Breast epithelium (tissue), 2 donors: ENCODE measurements around a stretch of chr13.

DNA sequence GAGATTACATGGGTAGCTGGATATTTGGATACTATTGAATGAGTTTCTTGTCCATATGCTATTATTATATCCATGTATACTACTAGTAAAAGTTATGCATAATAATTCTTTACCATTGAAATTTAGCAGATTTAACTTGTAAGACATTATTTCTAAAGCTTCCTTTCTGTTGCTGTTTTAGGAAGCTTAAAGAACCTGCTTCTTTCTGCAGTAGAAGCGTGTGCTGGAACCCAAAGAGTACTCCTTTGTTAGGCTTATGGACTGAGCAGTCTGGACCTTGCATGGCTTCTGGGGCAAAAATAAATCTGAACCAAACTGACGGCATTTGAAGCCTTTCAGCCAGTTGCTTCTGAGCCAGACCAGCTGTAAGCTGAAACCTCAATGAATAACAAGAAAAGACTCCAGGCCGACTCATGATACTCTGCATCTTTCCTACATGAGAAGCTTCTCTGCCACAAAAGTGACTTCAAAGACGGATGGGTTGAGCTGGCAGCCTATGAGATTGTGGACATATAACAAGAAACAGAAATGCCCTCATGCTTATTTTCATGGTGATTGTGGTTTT, 103.1 kb downstream of the TNFRSF19 start:
- PRO-cap: no peak
- RAMPAGE, long total RNA, 2 experiments: no peak in any of the 2 experiments

DNA sequence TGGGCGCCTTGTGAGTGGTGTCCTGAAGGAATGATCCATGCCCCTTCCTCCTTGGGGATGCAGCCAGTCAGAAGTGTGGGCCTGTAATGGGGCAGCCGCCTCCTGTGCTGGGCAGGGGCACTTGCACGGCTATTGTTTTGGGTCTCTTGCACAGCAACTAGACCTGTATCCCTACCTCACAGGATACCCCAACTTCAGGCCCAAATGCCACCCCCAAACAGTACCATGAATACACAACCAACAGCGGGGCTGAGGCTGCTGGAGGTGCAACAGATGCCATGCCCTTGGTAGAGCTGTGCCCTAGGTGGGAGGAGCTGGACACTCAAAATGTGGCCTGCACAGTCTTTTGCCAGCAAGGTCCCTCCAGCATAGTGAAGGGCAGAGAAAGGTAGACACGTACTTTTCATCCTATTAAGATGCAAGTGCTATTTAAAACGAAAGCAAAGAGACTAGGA, 126.6 kb downstream of the MIPEP start:
- PRO-cap: no peak
- RAMPAGE, long total RNA, 2 experiments: no peak in any of the 2 experiments

DNA sequence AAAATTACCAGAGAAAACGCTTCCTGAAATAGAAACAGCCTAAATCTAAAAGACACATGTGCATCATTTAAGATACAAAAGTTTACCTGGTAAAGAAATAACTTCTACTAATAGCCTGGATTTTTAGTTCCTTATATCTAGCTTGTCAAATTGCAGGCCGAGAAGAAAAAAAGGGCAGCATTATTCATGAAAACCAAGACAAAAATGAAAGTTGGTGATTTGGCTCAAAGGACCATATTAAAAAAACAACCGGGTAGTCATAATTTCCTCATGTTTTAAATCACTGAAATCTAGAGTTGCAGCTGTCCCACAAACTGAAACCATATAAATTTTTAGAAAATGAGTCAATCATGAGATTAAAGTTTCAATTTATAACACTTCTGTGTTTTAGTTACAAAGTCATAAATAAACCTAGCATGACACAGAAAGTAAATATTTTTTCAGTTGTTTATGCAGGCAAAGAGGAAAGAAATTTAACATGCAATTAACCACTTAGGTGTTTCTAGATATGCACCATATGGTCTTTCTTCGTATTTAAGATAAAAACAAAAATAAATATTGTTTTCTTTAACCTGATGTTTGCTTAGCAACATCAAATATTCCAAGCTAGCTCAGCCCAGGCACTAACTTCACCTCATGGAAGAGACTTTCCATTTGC, 94.6 kb downstream of the MIPEP start:
- PRO-cap: no peak
- RAMPAGE, long total RNA, 2 experiments: no peak in any of the 2 experiments

DNA sequence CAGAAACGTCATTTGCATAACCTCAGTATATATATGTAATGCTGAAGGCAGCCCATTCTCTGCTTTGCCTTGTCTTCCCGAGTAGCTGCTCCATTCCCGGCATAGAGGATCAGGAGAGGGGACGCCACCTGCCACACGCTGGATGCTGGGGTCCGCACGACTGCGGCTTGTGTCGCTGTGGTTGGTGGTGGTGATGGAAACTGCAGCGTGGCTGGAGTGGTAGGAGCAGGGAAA, 65.1 kb upstream of the MIPEP start:
- PRO-cap: no peak
- RAMPAGE, long total RNA, 2 experiments: no peak in any of the 2 experiments

DNA sequence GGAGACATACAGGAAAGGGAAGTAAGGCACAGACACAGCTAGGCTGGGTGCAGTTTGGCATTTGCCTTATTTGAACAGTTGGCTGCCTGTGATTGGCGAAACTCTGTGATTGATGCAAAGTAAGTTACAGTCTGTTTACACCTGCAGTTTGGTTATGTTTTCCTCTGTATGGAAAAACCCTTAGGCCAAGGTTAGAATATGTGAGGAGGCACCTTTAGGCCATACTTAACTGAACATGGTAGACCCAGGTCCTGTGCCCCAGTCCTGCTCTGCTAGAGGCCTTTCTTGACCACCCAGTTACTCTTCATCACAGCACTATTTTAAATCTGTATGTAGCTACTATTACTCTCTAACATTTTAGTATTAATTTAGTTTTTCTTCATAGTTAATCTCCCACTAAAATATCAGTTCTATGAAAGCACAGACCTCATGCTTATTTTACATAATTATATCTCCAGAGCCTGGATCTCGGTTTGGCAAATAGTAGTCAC, 85.6 kb upstream of the SPATA13 start:
- PRO-cap: no peak
- RAMPAGE, long total RNA, 2 experiments: no peak in any of the 2 experiments

DNA sequence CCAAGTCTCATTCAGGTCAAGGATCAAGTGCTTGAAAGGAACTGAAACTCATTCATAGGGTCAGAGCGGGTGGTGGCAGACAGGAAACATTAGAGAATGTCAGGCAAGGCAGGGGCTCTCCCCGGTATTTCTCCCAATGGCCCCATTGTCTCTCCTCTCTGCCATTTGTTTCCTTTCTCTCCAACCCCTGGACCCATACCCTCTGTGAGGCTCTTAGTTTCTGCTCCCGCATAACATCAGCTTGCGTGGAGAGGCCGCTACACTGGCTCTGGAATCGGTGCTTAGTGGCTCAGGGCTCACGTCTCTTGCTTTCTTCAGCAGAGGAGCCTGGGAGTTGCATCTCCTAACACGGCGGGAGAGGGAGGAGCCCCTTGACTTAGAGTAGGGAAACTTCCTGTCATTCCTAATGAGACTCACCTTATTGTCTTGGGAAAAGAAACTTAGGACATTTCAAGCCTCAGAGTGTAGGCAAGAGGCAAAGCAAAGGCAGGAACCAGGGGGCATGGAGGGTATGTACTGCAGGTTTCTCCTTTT, 35.5 kb upstream of the SPATA13 start:
- PRO-cap: no peak
- RAMPAGE, long total RNA, 2 experiments: no peak in any of the 2 experiments

DNA sequence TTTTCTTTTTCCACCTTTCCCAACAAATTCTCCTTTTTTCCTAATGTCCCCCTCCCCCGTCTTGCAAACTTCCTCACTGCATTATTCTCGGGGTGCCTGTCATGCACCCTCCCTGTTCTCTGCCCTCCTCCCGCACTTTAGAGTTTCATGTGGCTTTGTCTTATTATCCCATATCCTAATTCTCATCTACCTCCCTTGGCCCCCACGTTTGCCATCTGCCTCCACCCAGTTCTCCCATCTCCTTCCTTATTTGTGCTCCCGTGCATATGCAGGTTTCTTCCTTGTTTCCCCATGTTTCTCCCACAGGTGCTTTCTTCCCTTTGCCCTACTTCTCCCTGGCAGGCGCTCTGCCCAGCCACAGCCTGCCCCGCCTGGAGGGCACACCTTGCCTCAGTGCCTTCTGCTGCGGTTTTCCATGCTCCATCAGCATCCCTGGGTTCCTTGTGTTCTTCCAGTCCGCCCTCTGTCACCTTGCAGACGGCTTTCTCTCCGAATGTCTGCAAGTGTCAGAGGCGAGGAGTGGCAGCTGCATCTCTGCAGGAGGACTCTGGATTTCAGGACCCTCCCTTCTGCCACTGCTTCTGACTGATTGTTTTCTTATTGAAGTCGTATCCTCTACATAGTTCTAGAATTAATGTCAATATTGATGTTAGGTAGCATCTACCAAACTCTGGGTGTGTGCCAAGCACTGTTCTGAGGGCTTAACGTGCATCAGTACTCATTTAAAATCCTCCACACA, 1.6 kb downstream of the SPATA13 start:
- PRO-cap: no peak
- RAMPAGE, long total RNA, 2 experiments: no peak in any of the 2 experiments

DNA sequence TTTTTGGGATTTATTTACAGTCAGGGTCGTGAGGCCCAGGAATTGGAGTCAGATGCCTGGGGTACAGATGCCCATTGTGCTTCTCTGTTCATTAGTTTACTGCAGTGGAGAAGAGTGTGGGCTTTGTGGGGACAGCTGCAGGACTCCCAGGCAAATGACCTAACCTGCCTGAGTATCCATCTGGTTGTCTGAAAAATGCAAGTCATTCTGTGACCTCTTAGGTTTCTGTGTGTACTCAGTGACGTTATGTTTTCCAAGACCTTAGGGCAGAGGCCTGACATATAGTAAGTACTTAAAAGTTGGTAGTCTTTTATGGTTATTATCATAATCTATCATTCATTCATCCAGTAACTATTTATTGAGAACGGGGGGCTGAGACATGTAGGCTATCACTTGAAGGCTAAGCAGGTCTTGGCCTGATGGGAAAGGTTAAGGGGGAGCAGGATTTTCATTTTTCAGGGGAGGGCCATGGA, 60.6 kb downstream of the SPATA13 start:
- PRO-cap: no peak
- RAMPAGE, long total RNA, 2 experiments: no peak in any of the 2 experiments

DNA sequence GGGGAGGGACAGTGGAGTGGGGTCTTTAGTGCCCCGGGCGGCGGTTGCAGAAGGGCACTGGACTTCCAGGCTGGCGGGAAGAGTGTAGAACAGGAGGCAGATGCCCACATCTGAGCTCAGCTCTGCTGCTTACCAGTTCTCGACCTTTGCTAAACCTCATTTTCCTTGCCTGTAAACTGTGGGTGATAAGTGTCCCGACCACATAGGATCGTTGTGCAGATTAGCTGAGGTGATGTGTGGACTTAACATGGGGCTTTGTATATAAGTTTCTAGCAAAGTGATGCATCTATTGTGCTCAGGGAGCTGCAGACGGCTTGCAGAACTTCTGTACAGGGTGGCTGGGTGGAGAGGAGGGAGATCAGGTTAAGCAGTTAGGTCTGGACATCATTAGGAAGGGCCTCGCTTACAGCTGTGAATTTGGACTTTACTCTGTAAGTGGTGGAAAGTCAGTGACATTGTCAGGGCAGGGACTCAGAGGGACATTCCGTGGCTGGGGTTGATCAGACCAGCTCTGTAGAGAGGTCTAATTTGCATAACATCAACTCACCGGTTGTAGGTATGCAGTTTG, 70.0 kb downstream of the SPATA13 start:
- PRO-cap: no peak
- RAMPAGE, long total RNA, 2 experiments: no peak in any of the 2 experiments

- PRO-cap: no peak
- RAMPAGE, long total RNA, 2 experiments: no peak in any of the 2 experiments
Observed at GRCh38 chr13:24260553-24261593, 48.5 kb upstream of the C1QTNF9 start.

GRCh38 chr13:24264966-24265545, 44.3 kb upstream of the C1QTNF9 start:
- PRO-cap: no peak
- RAMPAGE, long total RNA, 2 experiments: no peak in any of the 2 experiments

DNA sequence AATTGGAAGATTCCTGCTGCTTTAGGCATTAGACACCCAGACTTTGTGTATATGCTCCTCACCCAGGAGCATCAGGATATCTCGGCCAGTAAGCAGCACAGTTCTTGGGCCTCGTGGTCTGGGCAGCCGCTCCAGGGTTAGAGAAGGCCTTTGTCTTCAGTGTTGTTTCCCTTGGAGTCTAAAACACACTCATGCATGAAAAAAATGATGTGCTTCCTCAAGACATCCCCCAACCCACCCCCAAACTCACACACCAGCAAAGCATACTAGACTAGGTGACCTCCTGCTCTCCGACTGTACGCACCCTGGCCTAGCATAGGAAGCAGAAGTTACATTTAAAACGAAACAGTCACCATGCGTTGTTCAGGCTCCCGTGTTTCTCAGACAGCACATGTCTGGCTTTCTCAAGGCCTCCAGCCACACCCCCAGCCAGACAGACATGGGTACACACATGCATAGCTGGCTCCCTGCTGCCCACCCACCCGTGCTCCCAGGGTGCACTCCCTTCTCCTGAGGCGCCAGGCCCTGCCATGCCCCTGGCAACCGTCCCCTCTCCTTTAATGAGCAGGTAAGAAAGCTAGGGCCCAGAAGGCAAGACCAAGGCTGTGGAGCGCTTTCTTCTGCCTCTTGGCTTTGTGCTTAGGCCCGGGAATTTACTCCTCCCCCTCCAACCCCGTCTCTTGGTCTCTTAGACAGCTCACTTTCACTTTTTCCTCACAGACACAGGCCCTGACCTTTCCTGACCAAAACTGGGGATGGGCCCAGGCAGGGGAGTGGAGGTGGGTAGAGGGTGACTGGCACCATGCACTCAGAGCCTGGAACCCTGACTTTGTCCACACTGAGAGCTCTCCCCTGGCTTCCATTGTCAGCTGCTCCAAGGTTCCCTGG, 28.6 kb upstream of the C1QTNF9 start:
- PRO-cap: no peak
- RAMPAGE, long total RNA, 2 experiments: no peak in any of the 2 experiments

DNA sequence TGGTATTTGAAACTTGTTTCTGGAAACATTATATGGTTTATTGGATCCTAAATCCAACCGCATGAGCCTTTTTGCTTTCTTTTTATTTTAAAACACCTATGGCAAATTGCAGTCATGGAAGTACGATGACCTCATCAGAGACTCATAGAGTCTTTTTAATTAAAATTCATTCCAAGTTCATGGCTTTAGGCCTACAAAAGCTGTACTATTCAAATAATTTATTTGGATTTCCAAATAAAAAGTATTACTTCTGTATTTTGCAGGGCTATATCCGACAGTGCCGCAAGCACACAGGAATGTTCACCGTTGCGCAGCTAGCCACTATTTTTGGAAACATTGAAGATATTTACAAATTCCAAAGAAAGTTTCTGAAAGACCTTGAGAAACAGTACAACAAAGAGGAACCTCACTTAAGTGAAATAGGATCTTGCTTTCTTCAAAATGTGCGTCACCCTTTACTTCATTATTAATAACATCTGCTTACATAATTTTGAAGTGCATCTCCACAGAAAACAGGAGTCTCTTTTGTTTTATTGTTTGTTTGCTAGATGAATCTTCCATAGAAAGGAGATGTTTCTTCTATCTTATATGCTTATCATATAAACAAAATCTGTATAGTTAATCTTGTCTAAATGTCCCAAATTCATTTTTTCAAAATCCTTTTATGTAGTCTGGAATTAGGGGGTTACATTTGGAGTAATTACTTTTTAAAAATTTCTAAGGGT, 20.5 kb upstream of the C1QTNF9 start:
- PRO-cap: no peak
- RAMPAGE, long total RNA, 2 experiments: no peak in any of the 2 experiments

DNA sequence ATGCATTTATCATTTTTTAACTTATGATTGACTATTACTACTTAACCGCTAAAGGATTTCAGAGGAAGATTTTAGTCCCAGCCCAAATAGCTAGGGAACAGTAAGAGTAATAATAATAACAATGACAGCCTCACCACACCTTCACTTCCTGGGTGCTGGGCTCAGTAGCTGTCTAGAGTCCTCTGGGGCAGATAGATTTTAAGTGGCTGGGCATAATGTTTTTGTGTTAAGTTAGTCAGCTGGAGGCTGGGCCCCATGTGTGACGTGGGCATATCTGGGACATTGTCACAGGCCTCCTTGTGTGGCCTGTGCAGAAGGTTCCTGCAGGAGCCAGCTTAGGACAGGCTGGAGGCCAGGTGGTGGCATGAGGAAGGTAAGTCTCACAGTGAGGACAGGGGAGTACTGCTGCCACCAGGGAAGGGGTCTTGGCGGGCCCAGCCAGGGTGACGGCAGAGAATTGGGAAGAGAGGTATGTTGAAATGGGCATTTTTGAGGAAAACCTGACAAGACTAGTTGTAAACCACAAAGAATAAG, 19.6 kb upstream of the C1QTNF9 start:
- PRO-cap: no peak
- RAMPAGE, long total RNA, 2 experiments: no peak in any of the 2 experiments

- PRO-cap: no peak
- RAMPAGE, long total RNA, 2 experiments: no peak in any of the 2 experiments
Observed at GRCh38 chr13:24542140-24542539, 29.6 kb upstream of the PARP4 start.

DNA sequence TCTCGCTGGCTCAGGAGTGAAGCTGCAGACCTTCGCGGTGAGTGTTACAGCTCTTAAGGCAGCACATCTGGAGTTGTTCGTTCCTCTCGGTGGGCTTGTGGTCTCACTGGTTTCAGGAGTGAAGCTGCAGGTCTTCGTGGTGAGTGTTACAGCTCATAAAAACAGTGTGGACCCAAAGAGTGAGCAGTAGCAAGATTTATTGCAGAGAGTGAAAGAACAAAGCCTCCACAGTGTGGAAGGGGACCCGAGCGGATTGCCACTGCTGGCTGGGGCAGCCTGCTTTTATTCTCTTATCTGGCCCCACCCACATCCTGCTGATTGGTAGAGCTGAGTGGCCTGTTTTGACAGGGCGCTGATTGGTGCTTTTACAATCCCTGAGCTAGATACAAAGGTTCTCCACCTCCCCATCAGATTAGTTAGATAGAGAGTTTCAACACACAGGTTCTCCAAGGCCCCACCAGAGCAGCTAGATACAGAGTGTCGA, 47.3 kb upstream of the PARP4 start:
- PRO-cap: no peak
- RAMPAGE, long total RNA, 2 experiments: no peak in any of the 2 experiments

DNA sequence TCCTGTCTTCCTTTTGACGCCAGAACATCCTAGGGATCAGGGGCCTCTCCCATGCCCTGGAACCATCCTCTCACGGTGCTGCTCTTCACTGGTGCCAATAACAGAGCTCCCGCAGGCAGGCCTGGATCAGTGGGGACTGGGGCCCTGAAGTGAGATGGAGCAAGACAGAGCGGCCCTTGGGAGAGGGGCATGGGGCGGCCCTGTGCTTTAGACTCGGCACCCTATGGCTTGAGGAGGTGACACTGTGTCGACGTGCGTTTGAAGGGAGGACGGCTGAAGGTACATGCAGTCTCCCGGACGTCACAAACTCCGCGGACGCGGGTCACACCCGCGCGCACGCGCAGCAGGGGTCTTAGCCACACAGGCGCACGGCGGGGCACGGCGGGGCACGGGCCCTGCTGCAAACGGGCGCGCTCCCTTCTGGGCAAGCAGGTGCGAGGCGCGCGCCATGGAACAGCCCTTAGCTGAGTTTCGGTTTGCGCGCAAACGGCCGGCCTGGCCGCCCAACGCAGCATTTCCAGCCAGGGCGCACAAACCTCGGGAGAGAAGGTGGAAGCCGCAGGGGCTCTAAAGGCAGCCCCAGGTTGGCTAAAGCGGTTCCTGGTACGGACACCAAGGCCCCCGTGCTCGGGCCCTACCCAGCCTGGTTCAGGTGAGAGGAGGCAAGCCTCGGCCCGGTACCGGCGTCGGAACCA, 16.5 kb upstream of the RNF17 start:
- PRO-cap: no peak
- RAMPAGE, long total RNA, 2 experiments: no peak in any of the 2 experiments

DNA sequence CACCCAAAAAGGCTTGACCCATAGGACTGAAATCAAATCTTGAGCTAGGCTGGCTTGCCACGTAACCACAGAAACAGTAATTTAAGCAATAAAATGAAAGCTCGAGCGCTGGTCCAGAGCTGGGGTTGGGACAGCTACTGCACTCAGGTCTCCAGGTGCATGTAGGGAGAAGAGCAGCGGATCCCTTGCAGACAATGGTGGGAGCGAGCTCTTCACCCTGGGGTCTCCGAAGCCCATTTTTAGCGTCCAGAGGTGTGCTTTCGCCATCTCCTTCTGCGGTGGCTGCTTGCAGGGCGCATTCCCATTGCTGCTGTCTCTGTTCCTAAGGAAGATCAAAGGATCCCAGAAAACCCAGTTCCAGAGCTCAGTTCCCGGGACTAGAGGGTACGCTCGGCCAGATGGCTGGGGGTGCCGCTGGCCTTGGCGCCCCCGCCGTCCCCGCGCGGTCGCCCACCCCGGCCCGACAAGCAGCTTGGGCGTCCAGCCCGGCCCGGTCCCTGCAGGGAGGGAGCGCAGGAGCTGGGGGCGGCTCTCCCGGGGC, 96.5 kb downstream of the ATP8A2 start:
- PRO-cap: no peak
- RAMPAGE, long total RNA, 2 experiments: no peak in any of the 2 experiments

- PRO-cap: no peak
- RAMPAGE, long total RNA, 2 experiments: no peak in any of the 2 experiments
Observed at GRCh38 chr13:26012025-26012868, 39.6 kb downstream of the SHISA2 start.

GRCh38 chr13:26316720-26317237, 62.9 kb downstream of the CDK8 start:
- PRO-cap: no peak
- RAMPAGE, long total RNA, 2 experiments: no peak in any of the 2 experiments